ENCODE measurements around a stretch of chr1.

- PRO-cap, 4 experiments: no peak in any of the 4 experiments
- RAMPAGE, long total RNA, 2 experiments: no peak in any of the 2 experiments
- RRBS: no CpG with 5 or more reads among the region's 4 CpGs
These were observed 116.8 kb downstream of the RGS2 start for GRCh38 chr1:192925630-192926025.

- PRO-cap, 4 experiments: no peak in any of the 4 experiments
- RAMPAGE, long total RNA, 2 experiments: no peak in any of the 2 experiments
- RRBS: no CpG with 5 or more reads among the region's 1 CpG
These were observed 122.6 kb downstream of the UCHL5 start for GRCh38 chr1:192936452-192937100.

DNA sequence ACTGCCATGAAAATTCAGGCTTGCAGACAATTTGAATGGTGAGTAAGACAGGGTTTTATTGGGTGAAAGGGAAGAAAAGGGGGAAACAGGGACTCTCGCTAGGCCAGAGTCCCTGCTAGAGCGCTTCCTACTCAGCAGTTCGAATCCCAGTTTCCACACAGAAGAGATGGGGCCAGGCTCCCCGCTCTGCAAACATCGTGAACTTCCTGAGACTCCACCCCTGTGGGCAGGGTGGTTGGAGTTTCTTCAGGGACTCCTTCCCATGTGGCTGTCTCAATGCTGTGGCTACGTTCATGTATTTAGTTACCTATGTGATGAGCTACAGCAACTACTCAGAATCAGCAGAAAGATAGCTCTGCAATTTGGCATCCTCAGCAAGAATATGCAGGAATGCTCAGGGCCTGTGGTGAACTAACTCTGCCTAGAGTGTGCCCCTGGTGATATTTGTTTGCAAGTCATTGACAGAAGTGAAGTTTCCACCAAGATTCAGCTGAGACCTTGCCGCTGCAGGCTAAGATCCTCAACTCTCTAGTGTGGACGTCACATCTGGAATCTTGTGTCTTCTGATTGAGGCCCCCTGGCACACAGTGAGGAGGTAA, 8.0 kb upstream of the GLRX2 start:
- PRO-cap, 4 experiments: no peak in any of the 4 experiments
- RAMPAGE, long total RNA, 2 experiments: no peak in any of the 2 experiments
- RRBS: no CpG with 5 or more reads among the region's 8 CpGs

- PRO-cap, 4 experiments: no peak in any of the 4 experiments
- RAMPAGE, long total RNA, 2 experiments: no peak in any of the 2 experiments
- RRBS: no CpG with 5 or more reads among the region's 5 CpGs
These were observed 1696.7 kb downstream of the KCNT2 start for GRCh38 chr1:194911456-194912008.

DNA sequence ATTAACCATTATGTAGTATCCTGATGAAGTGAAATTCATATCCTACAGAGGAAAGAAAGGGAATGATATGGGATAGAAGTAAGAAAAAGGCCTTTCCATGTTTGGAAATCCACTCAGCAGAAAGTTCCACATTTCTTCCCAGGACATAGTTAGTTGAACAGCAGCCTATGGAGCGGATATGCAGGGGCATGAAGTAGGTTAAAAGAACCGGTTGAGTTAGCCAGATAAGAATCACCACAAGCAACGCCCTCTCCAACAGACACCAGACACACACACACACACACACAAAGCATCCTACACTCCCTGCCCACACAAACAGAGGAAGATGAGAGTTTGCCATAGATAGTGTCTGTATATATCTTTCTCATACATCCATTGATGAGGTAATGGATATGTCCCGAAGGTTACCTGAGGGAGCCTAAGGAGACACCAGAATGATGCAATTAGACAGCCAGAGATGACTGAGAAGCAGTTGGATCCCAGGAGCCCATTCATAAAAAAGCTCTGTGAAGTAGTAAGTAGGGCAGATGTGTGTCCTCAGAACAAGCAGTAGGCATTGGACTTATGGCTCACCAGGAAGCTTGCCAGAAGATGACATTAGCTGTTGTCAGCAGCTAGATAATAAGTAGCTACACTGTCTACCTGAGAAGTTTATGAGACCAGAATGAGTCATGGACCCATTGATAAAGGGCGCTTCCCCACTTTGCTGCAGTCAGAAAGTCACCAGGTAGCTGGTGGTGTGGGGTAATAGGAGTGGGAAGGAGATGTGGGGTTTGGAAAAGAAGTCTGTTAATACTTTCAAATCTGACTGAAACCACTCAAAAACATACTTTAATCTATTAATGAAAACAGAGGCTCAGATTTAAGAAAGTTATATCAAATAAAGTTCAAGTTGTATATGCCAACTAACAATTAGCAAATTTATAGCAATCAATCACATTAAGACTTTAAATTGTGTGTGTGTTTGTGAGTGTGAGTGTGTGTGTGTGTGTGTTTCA, 247.0 kb downstream of the KCNT2 start:
- PRO-cap, 4 experiments: no peak in any of the 4 experiments
- RAMPAGE, long total RNA, 2 experiments: no peak in any of the 2 experiments
- RRBS: no CpG with 5 or more reads among the region's 5 CpGs

DNA sequence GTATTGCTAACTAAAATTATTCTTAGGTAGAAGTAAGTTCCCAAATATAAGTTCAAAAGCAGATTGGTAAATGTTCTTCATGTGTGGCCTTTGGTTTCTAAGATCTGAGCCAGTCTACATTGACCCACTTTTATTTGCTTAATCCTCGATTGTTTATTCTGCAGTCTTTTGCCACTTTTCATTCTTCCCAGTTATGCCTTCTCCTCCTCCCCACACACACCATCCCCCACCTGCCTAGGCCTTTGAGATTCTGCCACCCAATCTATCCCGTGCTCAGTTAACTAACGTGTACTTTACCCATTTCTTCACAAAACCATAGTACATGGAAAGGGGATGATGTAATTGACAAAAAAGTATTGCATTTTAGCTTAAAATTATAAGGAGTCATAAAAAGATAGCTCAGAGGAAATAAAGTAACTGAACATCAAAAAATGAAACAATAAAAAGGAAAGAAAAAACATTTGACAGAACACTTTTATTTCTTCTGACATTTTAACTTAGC, 3.7 kb downstream of the CFH start:
- PRO-cap, 4 experiments: no peak in any of the 4 experiments
- RAMPAGE, long total RNA, 2 experiments: no peak in any of the 2 experiments
- RRBS: no CpG with 5 or more reads among the region's 3 CpGs

DNA sequence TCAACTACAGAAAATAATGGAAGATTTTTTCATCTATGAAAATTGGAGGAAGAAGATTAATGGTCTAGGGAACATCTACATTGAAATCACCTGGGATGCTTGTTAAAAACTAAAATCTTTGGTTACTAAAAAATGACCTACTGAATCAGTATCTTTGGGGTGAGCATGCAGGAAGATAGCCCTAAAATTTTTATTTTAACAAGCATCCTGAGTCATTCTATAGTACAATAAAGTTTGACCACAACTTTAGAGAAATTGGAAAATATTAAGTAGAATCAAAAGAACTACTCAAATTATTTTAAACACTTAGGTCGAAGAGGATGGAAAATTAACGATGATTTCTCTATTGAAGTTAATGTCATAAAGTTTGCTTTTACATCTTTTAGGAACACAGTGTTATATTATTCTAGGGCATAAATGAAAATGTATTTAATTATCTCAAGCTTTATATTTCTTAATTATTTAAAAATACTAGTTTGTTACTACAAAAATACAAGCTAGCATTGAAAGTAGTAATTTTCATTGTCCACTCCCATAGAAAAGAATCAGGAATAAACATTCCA, 25.0 kb downstream of the CFH start:
- PRO-cap, 4 experiments: no peak in any of the 4 experiments
- RAMPAGE, long total RNA, 2 experiments: no peak in any of the 2 experiments
- RRBS: no CpG with 5 or more reads among the region's 2 CpGs

DNA sequence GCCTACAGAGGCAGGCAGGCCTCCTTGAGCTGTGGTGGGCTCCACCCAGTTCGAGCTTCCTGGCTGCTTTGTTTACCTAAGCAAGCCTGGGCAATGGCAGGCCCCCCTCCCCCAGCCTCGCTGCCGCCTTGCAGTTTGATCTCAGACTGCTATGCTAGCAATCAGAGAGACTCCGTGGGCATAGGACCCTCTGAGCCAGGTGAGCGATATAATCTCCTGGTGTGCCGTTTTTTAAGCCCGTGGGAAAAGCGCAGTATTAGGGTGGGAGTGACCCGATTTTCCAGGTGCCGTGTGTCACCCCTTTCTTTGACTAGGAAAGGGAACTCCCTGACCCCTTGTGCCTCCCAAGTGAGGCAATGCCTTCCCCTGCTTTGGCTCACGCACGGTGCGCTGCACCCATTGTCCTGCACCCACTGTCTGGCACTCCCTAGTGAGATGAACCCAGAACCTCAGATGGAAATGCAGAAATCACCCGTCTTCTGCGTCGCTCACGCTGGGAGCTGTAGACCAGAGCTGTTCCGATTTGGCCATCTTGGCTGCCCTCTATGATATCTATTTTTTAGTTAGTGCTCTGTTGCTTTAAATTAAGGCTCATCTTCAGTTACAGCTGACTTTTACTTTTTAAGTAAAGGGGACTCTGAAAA, 11.9 kb downstream of the CFHR3 start:
- PRO-cap, 4 experiments: no peak in any of the 4 experiments
- RAMPAGE, long total RNA, 2 experiments: no peak in any of the 2 experiments
- RRBS: no CpG with 5 or more reads among the region's 18 CpGs

DNA sequence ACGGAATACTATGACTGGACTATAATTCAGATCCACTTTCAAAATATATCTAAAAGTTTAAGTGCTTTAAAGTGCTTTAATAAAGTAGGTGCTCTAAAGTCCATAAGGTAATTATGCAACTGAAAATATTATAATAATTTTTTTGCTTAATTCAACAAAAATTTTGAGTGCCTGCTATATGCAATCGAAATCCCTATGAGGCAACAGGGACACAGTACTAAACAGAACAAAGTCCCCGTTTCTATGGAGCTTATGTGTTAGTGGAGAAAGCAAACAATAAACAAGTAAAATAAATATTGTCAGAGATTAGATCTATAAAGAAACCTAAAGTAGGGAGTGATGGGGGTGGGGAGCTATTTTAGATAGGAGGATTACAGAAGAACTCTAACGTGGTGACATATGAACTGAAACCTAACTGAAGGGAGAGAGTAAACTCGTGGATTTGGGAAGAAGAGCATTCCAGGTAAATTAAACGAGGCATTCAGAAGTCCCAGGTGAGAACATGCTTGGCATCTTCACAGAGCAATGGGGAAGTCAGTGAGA, 154.7 kb downstream of the DENND1B start:
- PRO-cap, 4 experiments: no peak in any of the 4 experiments
- RAMPAGE, long total RNA, 2 experiments: no peak in any of the 2 experiments
- RRBS: no CpG with 5 or more reads among the region's 6 CpGs

DNA sequence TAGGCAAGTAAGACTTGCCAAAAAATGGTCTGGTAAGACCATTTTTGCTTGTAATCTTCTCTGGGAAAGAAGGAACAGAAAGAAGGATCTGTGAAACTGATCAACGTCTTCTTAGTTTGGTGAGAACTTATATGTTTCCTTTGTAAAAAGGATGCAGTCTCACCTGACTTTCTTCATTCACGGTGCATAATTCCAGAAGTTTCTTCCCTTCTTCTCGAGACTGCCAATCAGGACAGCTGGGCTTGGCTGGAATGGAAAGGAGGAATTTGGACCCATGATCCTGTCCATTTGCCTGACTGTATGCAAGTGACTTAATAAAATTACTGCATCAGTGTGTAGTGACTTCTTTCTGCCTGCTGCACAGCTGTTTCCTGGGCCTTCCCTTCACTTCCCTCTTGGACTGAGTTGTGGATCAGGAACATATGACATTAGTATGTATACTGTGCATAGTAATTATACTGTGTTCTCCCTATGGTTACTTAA, 7.6 kb upstream of the DENND1B start:
- PRO-cap, 4 experiments: no peak in any of the 4 experiments
- RAMPAGE, long total RNA, 2 experiments: no peak in any of the 2 experiments
- RRBS: no CpG with 5 or more reads among the region's 3 CpGs

GRCh38 chr1:197995518-197996097, 78.4 kb downstream of the LHX9 start:
- PRO-cap, 4 experiments: no peak in any of the 4 experiments
- RAMPAGE, long total RNA, 2 experiments: no peak in any of the 2 experiments
- RRBS: no CpG with 5 or more reads among the region's 5 CpGs

DNA sequence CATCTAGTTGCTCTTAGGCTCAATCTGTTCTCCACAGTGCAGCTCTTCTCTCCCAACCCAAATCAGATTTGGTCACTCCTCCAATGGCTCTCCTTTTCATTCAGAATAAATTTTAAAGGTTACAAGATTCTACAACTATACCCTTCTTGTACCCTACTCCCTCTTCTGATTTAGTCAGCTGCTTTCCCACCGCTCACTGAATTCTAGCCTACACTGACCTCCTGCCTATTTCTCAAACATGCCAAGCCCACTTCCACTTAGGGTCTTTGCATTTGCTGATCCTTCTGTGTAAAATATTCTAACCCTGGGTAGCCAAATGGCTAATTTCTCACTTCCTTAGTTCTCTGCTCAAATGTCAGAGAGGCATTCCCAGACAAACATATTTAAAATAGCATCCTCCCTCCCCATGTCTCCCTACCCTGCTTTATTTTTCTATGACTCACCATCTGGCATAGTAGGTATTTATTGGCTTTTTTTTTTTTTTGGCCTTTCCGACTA, 1.8 kb upstream of the NEK7 start:
- PRO-cap, 4 experiments: no peak in any of the 4 experiments
- RAMPAGE, long total RNA, 2 experiments: no peak in any of the 2 experiments
- RRBS: no CpG with 5 or more reads among the region's 2 CpGs

DNA sequence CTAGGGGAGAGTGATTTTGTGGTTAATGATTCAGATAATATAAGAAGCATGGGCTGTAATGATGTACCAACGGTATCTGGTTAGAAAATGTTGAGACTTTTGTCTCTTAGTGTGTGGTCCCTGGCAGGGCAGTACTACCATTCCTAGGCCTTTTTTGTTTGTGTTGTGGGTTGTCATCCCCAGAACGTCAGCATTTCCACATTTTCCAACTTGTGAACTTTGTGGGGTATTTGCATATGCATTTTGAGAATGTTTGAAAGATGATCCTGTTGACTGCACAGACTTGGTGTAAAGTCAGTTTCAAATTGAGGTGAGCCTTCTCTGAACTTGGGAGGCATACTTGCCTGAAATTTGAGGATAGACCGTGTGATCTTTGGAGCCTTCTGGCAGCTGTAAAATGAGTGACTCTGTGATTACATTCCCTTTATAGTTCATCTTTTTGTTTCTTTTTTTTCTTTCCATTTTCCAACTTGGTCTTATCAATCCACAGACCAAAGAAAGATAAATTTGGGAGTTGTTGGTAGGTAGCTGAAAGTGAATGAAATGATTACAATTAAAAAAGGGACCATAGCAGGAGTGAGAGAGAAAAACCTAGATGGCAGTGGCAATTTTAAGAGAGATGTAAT, 11.6 kb downstream of the NEK7 start:
- PRO-cap, 4 experiments: no peak in any of the 4 experiments
- RAMPAGE, long total RNA, 2 experiments: no peak in any of the 2 experiments
- RRBS: no CpG with 5 or more reads among the region's 3 CpGs

- PRO-cap, 4 experiments: no peak in any of the 4 experiments
- RAMPAGE, long total RNA, 2 experiments: start-site peak on the plus strand in 1 of 2 experiments, at chr1:198176246-198176353 at its widest, 7 reads per replicate
- RRBS: no CpG with 5 or more reads among the region's 6 CpGs
These were observed 19.1 kb downstream of the NEK7 start for GRCh38 chr1:198175770-198176426.

- PRO-cap, 4 experiments: no peak in any of the 4 experiments
- RAMPAGE, long total RNA, 2 experiments: start-site peak on the plus strand in 1 of 2 experiments, at chr1:198180120-198180410 at its widest, 7 reads per replicate
- RRBS: no CpG with 5 or more reads among the region's 2 CpGs
These were observed 23.2 kb downstream of the NEK7 start for GRCh38 chr1:198179948-198180404.

DNA sequence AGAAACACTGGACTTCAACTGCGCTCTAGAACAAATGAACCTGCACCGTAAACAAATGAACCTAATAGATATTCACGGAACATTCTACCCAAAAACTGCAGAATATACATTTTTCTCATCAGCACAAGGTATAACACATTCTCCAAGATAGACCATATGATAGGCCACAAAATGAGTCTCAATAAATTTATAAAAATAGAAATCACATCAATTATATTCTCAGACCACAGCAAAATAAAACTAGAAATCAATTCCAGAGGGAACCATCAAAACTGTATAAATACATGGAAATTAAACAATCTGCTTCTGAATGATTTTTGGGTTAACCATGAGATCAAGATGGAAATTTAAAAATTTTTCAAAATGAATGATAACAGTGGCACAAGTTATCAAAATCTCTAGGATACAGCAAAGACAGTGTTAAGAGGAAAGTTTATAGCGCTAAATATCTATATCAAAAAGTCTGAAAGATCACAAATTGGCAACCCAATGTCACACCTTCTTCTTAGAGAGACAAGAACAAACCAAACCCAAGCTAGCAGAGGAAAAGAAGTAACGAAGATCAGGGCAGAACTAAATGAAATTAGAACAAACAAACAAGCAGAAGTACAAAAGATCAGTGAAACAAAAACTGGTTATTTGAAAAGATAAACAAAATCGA, 59.3 kb downstream of the NEK7 start:
- PRO-cap, 4 experiments: no peak in any of the 4 experiments
- RAMPAGE, long total RNA, 2 experiments: no peak in any of the 2 experiments
- RRBS: no CpG with 5 or more reads among the region's 6 CpGs

GRCh38 chr1:198222653-198223446, 66.1 kb downstream of the NEK7 start:
- PRO-cap, 4 experiments: no peak in any of the 4 experiments
- RAMPAGE, long total RNA, 2 experiments: no peak in any of the 2 experiments
- RRBS: no CpG with 5 or more reads among the region's 8 CpGs

GRCh38 chr1:198234325-198235092, 77.7 kb downstream of the NEK7 start:
- PRO-cap, 4 experiments: no peak in any of the 4 experiments
- RAMPAGE, long total RNA, 2 experiments: no peak in any of the 2 experiments
- RRBS: no CpG with 5 or more reads among the region's 5 CpGs

DNA sequence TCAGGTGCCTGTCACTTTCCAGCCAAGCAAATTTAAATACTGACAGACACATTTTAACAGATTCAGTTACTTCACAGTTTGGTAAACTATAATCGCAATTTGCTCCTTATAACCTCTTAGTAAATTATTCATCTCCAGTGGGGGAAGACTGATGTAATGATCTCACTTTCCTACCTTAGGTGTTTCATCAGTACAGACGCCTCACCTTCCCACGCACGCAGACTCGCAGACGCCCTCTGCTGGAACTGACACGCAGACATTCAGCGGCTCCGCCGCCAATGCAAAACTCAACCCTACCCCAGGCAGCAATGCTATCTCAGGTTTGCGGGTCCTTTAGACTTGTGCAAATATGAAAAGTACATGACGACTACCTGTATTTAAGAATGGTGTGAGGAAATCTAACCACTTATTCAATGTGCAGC, 60.6 kb downstream of the PTPRC start:
- PRO-cap, 4 experiments: no peak in any of the 4 experiments
- RAMPAGE, long total RNA, 2 experiments: no peak in any of the 2 experiments
- RRBS: no CpG with 5 or more reads among the region's 12 CpGs

- PRO-cap, 4 experiments: no peak in any of the 4 experiments
- RAMPAGE, long total RNA, 2 experiments: no peak in any of the 2 experiments
- RRBS: no CpG with 5 or more reads among the region's 2 CpGs
These were observed 290.3 kb downstream of the PTPRC start for GRCh38 chr1:198929206-198929465.